Umbilical cord (tissue), 2 donors: ENCODE measurements around a stretch of chr2.

- RAMPAGE, long total RNA, result no peak
Measured at GRCh38 chr2:55006793-55007708, 43.2 kb downstream of the RTN4 start.

DNA sequence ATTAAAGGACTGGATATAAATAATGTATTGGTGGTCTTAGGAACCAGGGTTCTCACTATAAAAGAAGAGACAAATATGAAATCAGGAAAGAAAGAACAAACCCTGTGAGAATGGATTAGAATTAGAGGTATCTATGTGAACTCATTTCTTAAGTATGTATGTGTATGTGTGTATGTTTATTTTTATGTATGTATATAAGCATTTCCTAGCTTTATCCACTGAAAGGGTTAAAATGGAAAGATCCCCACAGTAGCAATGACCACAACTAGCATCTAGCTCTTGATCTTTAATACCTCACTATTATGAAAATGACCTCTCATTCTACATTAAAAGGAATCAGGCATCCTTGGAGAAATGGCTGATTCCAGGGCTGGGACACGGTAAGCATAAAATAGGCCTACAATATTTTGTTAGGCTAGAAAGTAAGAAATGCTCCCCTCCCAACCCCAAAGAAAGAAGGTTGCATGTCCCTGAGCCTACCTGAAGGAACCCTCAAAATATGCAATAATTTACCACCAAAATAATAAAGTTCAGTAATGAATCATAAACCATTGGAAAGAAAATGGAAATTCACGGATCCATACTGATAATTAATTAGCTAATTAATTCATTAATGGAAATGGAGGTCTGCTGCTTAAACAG is 31.5 kb downstream of the RTN4 start:
- RAMPAGE, long total RNA, result no peak

DNA sequence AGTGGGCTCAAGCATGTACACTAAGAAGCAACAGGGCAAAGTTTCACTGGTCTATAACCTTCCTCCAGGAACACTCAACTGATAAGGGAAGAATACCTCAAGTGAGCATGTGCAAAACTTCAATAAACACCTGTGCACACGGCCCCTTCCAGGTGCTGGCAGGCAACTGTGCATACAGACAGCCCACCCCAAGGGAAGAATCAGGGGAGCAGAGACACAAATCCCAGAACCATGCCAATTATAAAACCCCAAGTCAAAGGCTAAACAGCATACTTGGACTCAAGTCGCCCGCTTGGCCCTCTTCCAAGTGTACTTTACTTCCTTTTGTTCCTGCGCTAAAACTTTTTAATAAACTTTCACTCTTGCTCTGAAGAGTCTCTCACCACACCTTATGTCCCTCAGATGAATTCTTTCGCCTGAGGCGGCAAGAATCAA is 85.9 kb upstream of the RTN4 start:
- RAMPAGE, long total RNA, result no peak

DNA sequence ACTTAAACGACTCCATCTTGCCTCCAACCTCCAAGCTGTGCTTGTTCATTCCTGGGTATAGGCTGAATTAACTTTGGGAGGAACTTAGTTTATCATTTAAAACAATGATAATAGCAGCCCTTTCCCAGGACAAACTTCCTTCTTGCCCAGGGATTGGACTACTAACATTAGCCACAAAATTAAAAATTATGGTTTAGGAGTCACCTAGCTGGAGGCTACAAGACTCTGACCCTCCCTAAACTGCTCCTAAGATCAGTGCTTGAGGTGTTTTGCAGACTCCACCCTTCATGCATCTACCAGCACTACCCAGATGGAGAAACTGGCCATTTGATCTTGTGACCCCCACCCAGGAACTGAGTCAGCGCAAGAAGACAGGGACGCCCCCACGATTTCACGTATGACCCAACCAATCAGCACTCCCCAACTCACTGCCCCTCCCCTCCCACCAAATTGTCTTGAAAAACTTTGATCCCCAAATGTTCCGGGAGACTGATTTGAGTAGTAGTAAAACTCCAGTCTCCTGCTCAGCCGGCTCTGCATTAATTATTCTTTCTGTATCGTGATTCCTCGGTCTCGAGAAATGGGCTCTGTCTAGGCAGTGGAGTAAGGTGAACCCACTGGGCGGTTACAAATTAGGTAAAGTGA is 40.1 kb upstream of the CCDC88A start:
- RAMPAGE, long total RNA, result no peak

GRCh38 chr2:55519895-55520723 is 591 bp downstream of the CFAP36 start:
- RAMPAGE, long total RNA, result no peak

GRCh38 chr2:55862220-55862591 is 61.4 kb downstream of the EFEMP1 start:
- RAMPAGE, long total RNA, result no peak

DNA sequence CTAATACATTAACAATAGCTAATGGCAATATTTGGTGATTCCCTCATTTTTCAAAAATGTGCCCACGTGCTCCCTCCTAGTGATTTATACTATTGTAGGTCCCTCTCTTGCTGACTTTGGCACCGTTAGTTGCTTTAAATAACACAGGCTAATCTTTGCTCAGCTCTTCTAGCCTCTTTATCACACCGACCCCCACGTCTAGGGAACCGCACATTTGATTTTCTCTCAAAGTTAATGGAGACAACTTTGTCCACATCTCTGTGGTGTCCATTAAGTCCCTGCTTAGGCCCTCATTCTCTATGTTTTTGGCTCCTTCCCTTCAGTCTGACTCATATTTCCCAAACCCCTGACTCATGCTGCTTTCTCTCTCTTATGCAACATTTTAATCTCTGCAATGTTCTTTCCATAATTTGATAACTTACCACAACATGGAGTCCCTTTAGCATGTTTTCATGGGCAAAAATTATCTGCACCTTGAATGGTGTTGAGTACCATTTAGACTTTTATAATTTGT is 38.0 kb downstream of the EFEMP1 start:
- RAMPAGE, long total RNA, result no peak

- RAMPAGE, long total RNA, result no peak
Measured at GRCh38 chr2:58115358-58116021, 68.9 kb downstream of the VRK2 start.

- RAMPAGE, long total RNA, result no peak
Measured at GRCh38 chr2:58117750-58118648, 71.4 kb downstream of the VRK2 start.

DNA sequence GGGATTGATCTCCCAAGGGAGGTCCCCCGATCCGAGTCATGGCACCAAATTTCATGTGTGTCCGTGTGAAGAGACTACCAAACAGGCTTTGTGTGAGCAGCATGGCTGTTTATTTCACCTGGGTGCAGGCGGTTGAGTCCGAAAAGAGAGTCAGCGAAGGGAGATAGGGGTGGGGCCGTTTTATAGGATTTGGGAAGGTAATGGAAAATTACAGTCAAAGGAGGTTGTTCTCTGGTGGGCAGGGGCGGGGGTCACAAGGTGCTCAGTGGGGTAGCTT is 72.0 kb downstream of the VRK2 start:
- RAMPAGE, long total RNA, result no peak

GRCh38 chr2:60083870-60084438 is 469.5 kb downstream of the BCL11A start:
- RAMPAGE, long total RNA, result no peak

GRCh38 chr2:60297563-60298260 is 255.7 kb downstream of the BCL11A start:
- RAMPAGE, long total RNA, result no peak

DNA sequence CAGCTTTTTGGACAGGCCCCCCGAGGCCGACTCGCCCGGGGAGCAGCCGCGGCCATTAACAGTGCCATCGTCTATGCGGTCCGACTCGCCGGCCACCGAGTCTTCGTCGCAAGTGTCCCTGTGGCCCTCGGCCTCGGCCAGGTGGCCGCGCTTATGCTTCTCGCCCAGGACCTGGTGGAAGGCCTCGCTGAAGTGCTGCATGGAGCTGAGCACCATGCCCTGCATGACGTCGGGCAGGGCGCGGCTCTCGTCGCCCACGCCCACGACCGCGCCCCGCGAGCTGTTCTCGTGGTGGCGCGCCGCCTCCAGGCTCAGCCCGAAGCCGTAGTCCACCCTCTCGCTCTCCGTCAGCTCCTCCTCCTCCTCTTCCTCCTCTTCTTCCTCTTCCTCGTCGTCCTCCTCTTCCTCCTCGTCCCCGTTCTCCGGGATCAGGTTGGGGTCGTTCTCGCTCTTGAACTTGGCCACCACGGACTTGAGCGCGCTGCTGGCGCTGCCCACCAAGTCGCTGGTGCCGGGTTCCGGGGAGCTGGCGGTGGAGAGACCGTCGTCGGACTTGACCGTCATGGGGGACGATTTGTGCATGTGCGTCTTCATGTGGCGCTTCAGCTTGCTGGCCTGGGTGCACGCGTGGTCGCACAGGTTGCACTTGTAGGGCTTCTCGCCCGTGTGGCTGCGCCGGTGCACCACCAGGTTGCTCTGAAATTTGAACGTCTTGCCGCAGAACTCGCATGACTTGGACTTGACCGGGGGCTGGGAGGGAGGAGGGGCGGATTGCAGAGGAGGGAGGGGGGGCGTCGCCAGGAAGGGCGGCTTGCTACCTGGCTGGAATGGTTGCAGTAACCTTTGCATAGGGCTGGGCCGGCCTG is 92.2 kb downstream of the BCL11A start:
- RAMPAGE, long total RNA, result no peak

- RAMPAGE, long total RNA, result no peak
Measured at GRCh38 chr2:60519287-60519556, 34.2 kb downstream of the BCL11A start.

DNA sequence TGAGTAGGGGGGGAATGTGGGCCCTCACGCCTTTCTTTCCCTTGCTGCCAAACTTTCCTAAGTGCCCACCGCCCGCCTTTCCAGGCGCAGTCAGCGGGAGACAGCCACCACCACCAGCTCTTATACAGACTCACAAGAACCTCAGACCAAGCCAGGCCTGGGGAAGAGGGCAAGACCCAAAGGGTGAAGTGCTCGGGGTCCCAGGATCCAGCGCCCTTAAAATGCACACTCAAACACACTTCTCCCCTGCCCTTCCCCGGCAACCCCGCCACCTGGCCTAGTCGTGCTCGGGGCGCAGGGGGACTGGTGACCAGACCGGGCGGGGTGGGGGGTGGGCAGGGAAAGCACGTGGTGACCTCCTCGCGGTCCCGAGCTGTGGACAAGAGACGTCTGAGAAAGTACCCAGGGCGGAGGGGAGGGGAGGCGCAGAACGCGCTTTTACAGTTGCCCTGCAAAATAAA is 2.3 kb downstream of the BCL11A start:
- RAMPAGE, long total RNA, result no peak

DNA sequence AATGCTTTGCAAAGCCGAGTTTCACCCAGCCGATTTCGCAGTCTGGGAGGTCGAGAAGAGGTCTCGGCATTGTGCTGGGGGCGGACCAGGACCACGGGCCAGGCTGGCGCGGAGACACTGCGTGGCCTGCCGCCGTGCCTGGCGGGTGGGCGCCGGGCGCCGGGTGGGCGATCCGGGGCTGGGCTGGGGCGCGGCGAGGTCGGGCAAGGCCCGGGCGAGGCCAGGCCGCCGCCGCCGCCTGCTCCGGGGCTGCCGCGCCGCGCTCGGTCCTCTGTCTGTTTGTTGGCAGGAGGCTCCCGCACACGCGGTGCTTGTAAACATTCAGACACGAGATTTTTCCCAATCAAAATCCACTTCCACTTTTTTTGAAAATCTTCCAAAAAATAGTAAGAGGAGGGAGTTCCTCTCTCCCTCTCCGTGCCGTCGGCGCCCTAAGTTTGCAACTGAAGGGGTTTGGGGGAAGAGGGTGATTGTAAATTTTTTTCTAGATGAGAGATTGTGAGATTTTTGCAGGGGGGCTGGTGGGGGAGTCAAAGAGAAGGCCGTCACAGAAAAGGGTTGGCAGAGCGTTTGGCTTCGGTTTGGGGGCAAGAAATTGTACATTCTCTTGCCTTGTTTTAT is 1.7 kb downstream of the BCL11A start:
- RAMPAGE, long total RNA, result no peak

DNA sequence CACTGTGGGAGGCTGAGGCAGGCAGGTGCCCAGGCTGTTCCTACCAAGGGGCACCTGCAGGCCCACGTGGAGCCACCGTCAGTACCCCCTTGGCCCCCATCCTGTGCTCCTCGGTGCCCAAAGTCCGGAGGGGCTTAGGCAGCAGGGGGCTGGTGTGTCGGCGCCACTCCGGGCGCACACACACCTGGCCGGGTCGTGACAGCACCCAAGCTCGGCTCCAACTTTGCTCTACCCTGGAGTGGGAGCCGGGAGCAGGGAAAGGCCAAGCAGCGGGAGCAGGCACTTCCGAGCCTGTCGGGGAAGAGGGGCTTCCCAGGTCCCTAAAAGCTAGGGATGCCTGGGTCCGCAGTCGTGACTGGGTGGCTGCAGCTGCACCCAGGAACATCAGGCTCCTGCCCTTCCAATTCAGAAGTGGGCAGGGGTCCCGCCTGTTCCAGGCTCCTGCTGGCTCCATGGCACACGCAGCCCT is 48.4 kb downstream of the PAPOLG start:
- RAMPAGE, long total RNA, result no peak

DNA sequence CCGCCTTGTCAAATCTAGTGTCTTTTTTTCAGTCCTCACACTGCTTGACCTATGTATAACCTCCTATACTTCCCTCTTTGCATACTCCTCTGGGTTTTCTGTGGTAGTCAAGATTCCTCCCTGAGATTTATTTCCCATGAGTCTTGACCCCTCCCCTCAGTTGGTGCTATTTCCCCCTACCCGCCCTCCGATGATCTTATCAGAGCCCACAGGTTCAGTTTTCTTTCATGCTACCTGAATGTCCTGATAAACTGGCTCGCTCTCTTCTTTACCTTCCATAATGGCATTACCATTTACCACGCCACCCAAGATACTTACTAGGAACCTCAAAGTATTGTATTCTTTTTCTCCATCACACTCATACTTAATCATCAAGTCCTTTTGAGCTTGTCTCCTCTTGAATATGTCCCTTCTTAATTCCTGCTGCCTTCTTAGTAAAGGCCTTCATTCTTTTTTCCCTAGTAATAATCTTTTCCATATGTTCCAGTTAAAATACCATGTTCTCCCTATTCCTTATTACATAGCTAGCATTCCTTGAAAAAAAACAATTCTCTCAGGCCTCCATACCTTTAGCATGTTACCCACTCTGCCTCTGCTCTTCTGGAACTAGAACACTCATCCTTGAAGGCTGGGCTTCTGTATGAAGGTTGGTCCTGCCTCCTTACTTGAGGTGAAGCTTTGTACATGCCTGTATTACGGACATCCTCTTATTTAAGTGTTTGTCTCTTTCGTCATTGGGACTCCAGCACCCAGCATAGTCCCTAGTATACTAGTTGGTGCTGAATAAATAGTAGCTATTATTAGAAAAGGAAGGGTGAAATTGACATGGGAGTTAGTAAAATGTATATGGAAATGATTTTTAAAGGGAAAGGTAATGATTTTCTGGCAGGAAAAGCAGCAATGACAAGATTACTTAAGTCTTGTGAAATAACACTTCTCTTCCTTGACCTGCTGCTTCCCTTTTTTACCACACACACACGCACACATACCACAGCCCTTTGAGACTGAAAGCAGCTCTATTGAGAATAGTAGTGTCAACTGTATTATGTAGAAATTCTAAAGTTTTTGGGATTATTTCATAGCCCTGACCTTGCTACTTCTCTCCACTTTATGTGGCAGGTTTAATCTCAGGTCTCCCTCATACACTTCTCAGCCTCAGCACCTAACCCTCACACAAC is 45.4 kb downstream of the REL start:
- RAMPAGE, long total RNA, result no peak

DNA sequence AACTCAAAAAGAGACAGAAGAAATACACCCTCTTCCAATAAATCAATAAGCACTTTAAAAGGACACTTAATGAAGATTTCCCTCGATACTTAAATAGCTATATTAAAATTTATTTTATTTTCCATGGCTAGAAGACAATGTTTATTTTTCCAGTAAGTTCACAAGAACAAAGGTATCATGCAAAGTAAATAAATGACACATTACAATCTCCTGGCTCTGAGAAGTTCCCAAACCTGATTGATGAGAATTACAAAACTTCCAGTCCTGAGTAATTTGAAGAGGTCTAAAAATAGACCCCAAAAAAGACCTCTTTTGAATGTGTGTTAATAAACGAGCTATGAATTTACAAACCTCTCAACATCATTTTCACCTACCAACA is 1.6 kb upstream of the PEX13 start:
- RAMPAGE, long total RNA, result no peak

DNA sequence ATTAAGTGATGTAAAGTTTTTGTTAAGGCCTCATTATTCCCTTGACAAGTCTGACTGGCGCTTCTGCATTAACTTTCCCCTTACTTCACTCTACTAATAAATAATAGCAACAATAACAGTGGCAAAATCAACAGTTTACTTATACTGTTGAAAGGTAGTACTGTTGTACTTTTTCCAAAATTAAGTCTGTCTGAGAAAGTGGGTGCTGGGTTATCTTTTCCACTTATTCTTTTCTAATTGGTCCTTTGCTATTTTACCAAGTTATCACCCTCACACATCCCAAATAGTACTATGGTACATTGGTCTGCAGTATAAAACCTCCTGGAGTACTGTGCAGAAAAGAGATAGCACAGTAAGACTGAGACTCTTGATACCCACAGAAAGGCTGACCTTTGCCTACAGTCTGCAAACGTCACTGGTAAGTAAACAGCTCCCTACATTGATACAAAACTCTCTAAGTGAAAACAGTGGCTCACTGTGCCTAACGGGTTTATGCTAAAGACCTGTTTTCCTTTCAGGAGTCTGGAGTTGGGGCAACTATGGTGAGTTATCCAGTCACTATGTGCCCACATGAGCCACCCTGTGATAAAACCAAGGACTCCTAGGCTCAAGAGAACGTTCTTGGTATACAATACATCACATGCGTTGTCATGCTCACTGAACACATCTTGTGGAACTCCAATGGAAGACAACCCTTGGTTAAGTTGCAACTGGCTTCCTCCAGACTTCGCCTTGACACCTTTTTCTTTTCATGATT is 104.6 kb downstream of the C2orf74 start:
- RAMPAGE, long total RNA, result no peak